Measurements from ENCODE around the genes IMPG2 and PCNP.

DNA sequence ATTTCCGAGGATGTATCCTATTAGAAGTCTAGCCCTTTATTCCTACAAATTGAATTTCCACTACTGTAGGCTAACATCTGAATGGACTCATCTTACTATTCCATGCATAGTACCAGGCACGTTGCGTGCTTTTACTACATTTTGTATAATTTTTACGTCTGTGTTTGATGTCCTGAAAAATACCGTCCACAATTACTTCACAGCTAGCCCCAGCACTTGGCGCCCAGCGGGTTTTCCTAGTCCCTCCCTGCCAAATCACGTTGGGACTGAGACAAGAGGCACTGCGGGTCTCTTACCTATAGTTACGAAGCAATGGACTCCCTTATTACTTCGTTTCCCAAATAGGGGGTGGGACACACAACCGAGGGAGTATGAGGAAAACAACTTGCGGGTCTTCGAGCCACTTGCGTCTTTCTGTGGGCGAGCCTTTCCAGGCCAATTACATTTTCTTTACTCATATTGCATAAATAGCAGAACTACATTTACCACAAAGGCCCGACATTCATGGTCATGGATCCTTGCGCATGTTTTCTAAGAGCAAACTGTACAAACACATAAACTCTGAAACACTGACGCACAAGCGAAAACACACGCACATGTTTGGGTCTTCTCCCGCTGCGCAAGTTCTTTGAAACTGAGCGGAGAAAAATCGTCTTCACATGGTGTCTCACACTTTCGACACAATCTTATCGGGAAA, 570 bp upstream of the CMSS1 start:
- RRBS, result no CpG with 5 or more reads among the region's 27 CpGs

- RRBS, result no CpG with 5 or more reads among the region's 1 CpG
These were observed 55.5 kb downstream of the CMSS1 start for GRCh38 chr3:99872975-99873687.

- RRBS, result no CpG with 5 or more reads among the region's 7 CpGs
These were observed 50.4 kb downstream of the FILIP1L start for GRCh38 chr3:100063824-100064459.

DNA sequence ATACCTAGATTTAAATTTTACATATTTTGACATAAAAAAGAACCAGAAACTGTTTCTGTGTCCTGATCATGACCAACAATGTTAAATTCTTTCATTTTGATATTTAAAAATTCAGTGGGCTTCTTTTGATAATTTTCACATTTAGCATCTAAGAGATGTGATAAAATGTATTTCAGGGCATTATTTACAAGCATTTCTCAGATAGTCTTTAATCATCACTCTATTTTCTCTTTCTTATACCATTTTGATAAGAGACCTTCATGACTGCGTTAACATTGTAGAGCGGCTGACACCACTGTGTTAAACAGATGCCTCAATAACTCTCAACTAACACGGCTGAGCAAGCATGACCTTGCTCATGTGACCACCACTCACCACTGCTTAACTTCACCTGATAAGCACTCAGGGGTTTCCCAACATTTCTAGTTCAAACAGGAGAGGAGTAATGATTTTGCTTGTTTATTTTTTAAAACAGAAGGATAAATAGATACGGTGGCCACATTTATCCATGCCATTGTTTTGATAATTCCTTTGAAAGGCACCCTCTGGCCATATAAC, 37.8 kb upstream of the TMEM45A start:
- RRBS, result no CpG with 5 or more reads among the region's 4 CpGs

DNA sequence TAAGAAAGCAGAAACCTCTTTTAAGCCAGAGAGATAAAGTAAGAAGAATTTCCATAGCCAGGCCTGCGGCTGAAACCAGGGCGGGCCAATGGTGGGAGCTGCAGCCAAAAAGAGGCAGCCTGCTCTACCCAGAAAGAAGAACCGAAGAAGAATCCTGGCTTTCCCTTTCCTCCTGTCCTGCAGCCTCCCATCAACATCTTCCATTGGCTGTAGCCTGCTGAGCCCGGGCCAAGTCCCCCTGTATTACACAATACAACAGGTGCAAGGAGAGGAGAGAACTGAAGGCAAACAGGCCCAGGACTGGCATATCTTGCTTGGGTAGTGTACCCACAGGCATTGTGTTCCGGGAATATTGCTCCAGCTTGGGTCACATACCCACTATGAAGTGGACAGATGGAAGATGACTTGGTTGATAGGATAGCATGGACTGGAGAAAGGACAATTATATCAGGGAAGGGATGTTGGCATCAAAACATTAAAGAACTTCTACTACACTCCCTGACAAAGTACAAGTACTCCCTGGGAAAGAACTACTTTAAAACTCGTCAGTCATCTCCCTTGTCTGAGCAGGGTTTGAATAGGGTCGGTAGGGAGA, 11.4 kb upstream of the TFG start:
- RRBS, result 80% methylated on average over 1 of the region's 7 CpGs

DNA sequence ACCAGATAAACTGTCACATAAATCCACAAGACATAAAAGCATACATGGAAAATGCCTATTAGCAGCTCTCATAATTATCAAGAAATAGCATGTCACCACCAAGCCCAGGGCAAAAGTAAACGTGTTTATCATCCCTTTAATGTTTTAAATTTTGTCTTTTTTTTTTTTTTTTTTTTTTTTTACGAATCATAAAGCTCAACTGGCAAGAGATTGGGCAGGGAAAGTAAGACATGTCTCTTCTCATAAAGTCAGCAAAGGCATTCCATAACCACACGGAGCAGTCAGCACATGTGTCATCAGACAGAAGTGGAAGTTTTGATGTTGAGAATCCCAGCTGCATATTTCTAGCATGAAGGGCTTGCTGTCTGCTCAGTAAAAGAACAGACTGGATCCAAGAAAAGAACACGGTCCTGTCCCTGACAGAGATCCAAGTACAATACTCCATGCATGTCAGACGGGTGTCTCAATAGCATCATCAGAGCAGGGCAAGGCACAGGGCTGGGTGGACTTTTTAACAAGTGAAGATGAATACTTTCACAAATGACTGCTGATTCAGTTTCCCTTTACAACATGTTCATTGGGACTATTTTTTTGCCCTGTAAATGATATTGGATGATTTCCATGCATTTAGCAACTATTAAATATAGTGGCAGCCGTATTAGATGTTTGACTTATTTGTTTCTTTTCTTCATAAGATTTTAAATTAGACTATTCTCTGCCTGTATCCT, 38.2 kb downstream of the ABI3BP start:
- RRBS, result no CpG with 5 or more reads among the region's 6 CpGs

DNA sequence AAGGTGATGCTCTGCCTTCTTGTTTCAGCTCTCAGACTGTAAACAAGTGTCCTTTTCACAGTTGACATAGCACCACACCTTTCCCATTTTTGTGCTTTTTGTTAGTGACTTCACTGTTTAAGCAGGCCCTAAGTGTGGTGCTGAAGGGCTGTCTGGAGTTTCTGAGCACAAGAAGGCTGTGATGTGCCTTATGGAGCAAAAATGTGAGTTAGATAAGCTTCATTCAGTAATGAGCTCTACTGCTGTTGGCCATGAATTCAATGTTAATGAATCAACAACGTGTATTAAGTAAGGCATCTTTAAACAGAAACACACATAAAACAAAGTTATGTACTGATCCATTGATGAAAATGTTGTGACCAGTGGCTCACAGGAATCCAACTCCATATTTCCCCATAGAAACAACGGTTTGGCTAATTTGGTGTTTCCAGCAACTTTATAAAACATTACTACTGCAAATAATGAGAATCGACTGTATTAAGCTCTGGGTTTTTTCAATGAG, 20.2 kb downstream of the ABI3BP start:
- RRBS, result no CpG with 5 or more reads among the region's 3 CpGs

DNA sequence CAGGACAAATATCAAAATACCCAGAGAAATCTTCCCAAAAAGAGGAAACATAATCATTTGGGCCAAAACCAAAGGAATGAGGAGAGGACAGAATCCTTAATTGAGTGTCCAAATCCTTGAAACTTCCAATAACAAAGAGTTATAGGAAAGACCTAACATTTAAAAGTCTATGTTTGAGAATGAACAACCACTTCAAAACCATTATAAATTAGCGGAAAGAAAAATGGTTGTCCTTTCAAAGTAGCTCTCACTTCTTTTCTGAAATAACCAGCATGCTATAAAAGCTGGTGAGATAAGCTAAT, at the start of gene IMPG2:
Gene IMPG2 (minus strand): TSS at position 260 of the 302 bp plus-strand sequence.
- RRBS, result no CpG with 5 or more reads among the region's 1 CpG

DNA sequence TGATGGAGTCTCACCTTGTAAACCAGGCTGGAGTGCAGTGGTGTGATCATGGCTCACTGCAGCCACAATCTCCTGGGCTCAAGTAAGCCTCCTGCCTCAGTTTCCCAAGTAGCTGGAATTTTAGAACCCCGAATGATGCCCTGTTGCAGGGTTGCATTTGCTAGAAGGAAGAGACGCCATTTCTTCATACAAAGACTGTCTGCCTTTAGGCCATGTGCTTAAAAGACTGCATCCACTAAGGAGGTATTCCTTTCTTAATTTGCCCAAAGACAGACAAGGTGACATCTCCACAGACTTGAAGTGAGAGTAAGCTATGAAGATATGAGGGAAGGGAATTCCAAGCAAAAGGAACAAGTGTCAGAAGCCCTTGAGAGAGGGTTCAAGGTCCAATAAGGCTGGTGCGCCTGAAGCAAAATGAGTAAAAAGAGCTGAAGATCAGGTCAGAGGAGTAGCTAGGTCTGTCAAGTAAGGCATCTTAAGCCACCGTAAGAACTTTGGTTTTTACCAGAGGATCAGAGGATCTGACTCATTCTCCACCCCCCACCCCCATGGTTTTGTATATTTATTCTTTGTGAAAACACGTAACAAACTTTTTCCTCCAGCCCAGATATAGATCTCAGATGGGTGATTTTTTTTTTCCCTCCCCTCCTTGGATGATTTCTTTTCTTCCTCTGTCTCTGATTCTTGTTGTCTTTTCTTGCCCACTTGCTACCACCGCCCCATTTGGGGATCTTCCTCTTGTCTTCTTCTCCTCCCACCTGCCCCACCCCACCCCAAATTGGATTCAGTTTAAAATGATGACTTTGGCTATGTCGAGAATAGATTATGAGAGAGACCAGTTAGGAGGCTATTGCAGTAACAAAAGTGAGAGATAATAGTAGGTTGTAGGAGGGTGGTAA, 5.8 kb downstream of the TRMT10C start:
- RRBS, result no CpG with 5 or more reads among the region's 7 CpGs

- RRBS, result 2% methylated on average over 21 of the region's 68 CpGs
These were observed at the start of gene PCNP for GRCh38 chr3:101574118-101575219. PCNP (plus strand) TSS chr3:101574180.

- RRBS, result no CpG with 5 or more reads among the region's 6 CpGs
These were observed 5.4 kb upstream of the RPL24 start for GRCh38 chr3:101691958-101692356.

DNA sequence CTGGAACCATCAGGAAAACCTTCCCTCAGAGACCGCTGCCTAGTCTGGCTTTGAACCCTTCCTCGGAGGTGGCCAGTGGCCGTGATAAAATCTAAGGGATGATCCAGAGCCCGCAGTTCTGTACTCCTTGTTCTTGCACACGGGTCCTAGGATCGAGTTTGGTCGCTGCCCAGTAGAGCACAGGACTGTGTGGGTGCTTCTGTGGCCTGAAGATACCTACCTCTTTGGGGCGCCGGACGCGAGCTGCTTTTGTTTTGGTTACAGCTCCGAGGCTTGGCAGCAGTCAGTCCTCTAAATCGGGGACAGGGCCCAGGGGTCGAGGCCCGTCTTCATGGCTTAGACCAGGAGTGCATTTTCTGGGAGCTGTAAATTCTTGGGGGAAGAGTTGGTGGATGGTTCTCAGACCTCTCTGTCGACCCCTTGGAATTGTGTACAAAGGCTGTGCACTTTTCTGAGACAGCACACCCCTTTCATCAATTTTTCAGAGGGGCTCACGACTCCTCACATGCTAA, 757 bp downstream of the CEP97 start:
- RRBS, result no CpG with 5 or more reads among the region's 17 CpGs

- RRBS, result no CpG with 5 or more reads among the region's 6 CpGs
These were observed 1.2 kb downstream of the CEP97 start for GRCh38 chr3:101725627-101726020.

GRCh38 chr3:101849782-101850340, 547 bp downstream of the NFKBIZ start:
- RRBS, result 2% methylated on average over 30 of the region's 55 CpGs

DNA sequence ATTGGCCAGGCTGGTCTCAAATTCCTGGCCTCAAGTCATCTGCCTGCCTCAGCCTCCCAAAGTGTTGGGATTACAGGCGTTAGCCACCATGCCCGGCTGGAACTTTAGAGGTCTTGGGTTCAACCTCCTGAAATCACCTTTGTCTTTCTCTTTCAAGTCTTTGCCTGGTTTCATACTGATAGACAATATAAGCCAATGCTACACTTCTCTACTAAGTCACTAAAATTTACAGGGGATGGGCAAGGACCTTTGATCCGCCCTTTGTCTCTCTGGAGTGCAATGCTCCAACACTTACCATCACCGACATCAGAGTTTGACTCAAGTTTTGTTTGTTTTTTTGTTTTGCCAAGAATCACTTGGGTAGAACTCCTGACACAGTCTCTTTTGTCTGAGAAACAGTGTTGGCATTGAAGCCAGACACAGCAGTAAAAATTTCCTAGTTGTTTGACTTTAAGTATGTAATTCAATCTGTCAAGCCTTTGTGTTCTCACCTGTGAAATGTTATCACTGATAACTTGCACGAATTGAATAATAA, 29.2 kb downstream of the NFKBIZ start:
- RRBS, result no CpG with 5 or more reads among the region's 5 CpGs

- RRBS, result no CpG with 5 or more reads among the region's 9 CpGs
These were observed 87.4 kb downstream of the NFKBIZ start for GRCh38 chr3:101936460-101937315.

GRCh38 chr3:101994269-101994912, 145.1 kb downstream of the NFKBIZ start:
- RRBS, result no CpG with 5 or more reads among the region's 4 CpGs

DNA sequence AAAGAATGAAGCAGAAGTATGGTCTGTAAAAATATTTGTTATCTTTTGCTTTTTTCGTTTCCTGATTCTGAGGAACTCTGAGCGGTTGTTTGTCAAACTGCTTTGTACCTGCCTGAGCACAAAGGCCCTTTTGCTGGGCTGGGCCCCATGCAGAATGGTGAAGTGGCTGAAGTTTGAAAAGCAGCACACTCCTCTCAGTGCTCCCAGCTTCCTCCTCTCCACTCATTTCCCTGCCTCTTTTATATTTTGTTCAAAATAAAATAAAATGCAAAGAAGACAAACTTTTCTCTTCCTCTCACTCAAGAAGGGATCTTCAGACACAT, 229.6 kb downstream of the NFKBIZ start:
- RRBS, result no CpG with 5 or more reads among the region's 2 CpGs

- RRBS, result no CpG with 5 or more reads among the region's 4 CpGs
These were observed 292.4 kb downstream of the NFKBIZ start for GRCh38 chr3:102141476-102142373.

DNA sequence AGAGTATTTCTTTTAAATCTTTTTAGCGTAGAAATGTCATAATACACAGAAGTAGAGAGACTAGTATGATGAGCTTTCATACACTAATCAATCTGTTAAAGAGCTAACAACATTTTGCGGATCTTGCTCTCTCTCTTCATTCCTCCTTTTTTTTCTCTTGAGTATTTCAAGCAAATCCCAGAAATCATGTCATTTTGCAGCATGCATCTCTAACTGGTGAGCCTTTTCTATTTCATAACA, 253.7 kb upstream of the ZPLD1 start:
- RRBS, result no CpG with 5 or more reads among the region's 2 CpGs

All from GM19240 (cell line).